ENCODE data around the genes UCK1 and AK8.

DNA sequence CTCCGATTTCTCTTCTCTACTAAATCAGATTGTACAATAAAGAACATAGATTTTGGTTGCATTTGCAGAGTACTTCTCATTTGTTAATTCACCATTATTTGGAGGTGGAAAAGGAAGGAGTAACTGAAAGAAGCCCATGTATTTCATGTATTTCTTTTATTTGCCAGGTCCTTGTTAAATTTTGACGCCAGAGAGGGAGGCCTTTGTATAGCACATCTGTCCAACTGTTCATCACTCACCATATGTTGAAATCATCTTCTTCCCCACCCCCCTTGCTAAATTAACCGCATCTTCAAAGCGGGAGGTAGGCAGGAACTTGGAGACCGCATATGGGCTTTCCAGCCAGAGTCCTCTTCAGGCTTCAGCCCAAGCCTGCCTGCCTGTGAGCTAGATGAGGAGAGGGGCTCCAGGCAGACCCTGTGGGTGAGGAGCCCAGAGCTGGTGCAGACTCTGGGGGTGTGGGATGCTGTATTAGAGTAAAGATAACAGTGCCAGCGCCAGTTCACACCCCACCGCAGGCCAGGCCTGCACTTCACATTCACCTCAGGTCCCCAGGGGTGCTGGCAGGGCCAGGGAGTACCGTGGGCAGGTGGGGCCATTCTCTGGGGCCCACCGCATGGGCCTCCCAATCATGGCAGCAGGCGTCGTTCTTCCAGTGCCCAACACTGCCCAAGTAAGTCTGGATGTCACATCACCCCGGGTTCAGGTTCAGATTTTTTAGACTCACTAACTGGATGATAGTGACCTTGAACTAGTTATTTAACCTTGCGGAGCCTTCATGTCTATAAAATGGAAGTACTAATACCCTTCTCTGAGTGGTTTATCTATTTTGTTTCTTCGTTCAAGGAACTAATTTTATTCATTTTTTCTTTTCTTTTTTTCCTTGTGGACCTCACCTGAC, 16.2 kb downstream of the PRRC2B start:
- PRO-cap = no peak

DNA sequence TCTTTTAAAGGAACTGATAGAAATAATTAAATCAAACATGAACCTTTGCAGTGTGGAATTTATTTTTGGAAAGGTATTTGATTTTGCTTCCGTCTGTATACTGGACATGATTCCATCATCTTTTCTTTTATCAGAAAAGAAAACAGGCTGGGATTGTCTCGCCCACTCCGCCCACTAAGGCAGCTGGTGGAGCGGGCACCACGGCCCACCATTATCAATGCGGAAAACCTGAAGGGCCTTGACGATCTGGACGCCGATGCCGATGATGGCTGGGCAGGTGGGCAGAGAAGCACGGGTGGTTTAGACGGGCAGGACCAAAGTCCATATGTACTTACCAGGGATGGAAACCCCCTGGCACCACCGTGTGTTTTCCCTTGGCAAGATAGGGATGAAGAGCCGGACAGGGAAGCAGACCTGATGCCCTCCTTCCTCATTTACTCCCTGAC, 53.7 kb downstream of the PRRC2B start:
- PRO-cap = no peak

- PRO-cap = no peak
These were observed 7.2 kb upstream of the POMT1 start for GRCh38 chr9:131495398-131496075.

DNA sequence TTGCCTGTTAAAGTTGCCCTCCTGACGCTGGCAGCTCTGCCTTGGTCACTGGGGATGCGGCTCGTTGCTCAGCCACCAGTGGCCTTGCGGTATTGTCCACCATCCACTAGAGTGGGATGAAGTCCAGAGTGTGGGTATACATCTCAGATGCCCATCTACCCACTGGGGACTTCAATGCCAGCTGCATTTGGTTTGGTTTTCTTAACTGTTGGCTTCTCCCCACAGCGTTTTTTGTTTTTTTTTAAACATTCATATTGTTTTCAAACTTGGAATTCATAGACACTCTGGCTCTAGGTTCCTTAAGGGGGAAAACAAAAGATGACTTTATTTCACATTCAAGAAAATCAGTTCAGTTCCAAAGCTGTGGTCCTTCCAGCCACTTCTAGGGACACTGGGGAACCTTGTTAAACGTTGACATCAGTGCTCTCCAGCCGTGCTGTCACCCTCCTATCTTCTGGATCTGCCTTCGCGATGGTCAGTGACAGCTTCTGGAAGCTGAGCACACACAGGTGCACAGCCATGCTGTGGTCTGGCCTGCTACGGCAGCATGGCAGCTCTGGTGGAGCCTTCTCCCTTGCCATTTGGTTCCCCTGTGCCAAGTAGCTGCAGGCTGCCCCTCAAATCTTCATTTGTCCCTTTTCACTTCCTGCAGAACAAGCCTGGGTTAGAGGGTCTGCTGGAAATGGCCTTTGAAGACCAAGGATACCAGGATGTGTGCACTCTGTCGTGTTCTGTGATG, 3.8 kb upstream of the POMT1 start:
- PRO-cap = no peak

DNA sequence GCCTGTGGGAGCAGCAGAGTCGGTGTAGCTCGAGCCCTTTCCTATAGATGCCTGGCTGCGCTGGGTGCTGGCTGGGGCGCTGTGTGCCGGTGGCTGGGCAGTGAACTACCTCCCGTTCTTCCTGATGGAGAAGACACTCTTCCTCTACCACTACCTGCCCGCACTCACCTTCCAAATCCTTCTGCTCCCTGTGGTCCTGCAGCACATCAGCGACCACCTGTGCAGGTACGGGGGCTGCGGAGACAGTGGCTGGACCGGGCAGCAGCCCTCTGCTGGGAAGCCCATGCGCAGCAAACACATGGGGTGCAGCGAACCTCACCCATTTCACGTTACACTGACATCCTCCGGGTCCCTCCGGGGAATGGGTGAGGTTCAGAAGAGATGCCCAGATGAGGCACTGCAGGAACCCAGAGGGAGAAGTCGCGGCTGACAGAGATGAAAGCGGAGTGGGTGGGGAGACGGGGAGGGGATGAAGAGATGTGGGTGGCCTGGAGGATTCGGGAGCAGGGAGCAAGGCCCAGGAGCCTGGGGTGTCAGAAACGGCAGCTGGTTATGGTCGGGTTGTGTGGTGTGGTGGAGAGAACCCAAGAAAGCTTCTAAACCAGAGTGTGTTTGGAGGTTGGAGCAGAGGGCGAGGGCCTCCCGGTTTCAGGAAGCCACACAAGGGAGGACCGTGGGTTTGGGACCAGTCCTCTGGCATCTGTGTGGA, 8.9 kb downstream of the UCK1 start:
- PRO-cap = no peak

GRCh38 chr9:131530899-131531858, at the start of gene UCK1:
Gene UCK1 (minus strand): TSS chr9:131531263.
- PRO-cap = bidirectional peak, plus-strand start at chr9:131531391, minus-strand start at chr9:131531259

GRCh38 chr9:131576794-131577810, 31.8 kb downstream of the PRRT1B start:
- PRO-cap = no peak

- PRO-cap = no peak
These were observed 50.6 kb downstream of the PRRT1B start for GRCh38 chr9:131595867-131596417.

DNA sequence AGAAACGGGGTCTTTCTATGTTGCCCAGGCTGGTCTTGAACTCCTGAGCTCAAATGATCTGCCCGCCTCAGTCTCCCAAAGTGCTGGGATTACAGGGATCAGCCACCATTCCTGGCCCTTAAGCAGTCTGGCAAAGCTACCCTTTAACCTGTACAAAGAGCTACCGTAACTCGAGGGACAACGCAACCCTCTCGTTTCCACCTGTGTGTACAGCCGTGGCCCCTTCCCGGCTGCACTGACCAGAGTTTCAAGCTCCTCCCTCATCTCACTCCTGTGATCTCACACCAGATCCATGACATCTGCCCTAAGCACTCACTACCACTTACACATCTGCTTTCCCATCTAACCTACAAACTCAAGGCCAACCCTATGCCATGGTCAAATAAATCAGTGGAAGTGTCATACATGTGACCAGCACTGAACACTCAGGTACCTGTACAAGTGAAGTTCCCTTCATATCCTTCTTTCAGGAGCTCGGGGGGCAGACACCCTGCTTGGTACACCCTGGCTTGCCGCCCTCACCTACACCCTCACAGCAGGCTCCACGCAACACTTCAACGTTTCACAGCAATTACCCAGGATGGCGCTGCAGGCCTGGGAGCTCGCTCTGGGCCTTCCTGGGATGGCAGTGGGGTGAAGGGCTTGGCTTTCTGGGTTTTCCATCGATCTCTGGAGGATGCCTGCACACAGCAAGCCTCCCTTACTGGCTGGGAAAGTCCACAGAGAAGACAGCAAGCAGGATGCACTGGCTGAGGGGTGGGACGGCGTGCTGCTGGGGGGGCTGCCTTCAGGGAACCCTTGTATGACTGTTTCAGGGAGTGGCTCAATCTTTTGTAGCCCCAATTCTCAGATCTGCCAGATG, 61.7 kb downstream of the PRRT1B start:
- PRO-cap = no peak

- PRO-cap = no peak
These were observed 82.4 kb downstream of the RAPGEF1 start for GRCh38 chr9:131657416-131657965.

- PRO-cap = bidirectional peak, plus-strand start at chr9:131682130, minus-strand start at chr9:131681985
These were observed 58.2 kb downstream of the RAPGEF1 start for GRCh38 chr9:131681466-131682232.

GRCh38 chr9:131698303-131699079, 41.4 kb downstream of the RAPGEF1 start:
- PRO-cap = unidirectional peak, plus-strand start at chr9:131698372

GRCh38 chr9:131704350-131704892, 35.5 kb downstream of the RAPGEF1 start:
- PRO-cap = bidirectional peak, plus-strand start at chr9:131704601, minus-strand start at chr9:131704459

- PRO-cap = no peak
These were observed 34.1 kb downstream of the RAPGEF1 start for GRCh38 chr9:131705625-131706327.

DNA sequence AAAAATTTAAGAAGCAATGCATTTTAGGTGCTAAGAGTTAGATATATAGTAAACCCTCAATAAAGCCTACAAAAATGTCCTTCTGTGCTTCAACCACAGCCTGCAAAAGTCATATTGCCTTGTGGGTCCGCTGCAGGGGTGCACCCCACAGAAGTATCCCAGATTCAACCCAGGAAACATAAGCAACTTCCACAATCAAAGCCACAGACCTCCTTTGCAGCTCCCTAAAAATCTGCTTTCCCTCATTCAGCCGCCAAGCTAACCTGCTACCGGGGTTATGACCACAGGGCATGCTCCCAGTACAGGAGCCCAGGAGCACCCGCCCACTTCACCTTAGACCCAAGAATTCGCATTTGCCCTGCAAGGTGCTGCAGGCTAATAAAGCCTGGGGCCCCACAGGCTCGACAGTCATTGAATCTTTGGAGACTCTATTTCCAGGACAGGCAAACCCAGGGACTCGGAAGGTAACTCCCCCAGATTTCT, 1.2 kb downstream of the RAPGEF1 start:
- PRO-cap = unidirectional peak, plus-strand start at position 299 of the sequence; unidirectional peak, plus-strand start at position 342 of the sequence

DNA sequence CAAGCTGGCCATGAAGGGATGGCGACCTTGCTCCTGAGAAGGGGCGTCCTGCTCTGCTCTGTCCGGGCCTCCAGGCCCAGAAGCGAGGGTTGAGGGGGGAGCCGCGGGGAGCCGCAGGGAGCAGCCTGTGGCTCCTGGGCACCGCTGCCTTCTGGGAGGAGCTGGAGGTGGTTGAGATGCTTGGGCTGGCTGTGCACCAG, 84.3 kb upstream of the RAPGEF1 start:
- PRO-cap = no peak

- PRO-cap = no peak
These were observed 89.9 kb downstream of the MED27 start for GRCh38 chr9:131989714-131990235.

DNA sequence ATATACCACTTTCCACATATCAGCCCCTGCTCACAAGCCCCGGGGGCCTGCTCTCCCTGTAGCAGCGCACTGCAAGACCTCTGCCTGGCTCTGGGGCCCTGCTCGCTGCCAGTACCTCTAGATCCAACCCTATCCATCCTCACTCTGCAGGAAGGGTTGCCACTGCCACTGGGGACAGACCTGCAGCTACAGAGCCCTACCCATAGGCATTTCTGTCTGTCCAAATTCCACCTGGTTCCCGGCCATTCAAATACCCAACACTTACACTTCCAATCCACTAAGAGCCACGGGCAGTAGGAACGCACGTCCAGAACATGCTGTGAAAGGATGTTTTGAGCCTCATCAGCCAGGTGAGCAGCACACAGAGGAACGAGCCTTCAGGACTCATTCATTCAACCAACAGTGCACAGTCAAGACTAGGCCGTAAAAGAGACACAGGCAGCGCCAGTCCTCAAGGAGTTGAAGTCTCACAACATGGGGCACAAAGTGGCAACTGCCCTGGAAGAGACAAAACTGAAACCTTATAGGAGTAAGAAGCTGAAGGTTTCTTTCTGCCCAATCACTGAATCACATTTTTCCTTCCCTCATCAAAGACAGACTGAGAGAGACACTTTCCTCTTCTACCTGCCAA, 75.1 kb downstream of the MED27 start:
- PRO-cap = no peak

GRCh38 chr9:132327992-132328629, 26.7 kb downstream of the SETX start:
- PRO-cap = no peak

GRCh38 chr9:132877981-132878525, at the start of gene AK8:
Gene AK8 (minus strand): TSS chr9:132878284.
- PRO-cap = no peak